Sigmoid colon (tissue), 4 donors: ENCODE data around the genes GLRA2, PIR, CA5B, ZRSR2 and GRPR.

DNA sequence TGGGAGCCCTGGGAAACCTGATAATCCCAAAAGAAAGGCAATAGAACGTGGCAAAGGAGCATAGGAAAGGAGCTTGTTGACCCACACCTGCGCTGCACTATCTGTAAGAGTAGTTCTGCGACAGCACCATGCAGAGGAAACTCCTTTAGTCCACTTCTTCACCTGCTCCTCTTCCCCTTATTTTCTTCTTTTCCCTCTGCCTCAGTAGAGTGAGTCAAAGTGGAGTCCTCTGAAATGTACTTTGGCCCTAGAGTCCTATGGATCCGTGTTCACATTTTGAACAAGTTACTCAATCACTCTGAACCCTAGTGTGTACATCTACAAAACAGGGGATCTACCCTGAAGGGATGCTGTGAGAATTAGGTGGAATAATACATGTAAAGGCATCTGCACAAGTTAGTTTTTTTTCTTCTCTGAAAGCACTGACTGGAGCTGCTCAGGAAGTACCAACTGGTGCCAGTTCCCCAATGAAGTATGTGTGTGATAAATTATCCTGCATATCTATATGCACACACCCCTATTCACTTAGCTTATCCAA lies 118.4 kb upstream of the FAM9C start:
- PRO-cap = no peak
- RAMPAGE, long total RNA, 4 experiments = no peak in any of the 4 experiments

DNA sequence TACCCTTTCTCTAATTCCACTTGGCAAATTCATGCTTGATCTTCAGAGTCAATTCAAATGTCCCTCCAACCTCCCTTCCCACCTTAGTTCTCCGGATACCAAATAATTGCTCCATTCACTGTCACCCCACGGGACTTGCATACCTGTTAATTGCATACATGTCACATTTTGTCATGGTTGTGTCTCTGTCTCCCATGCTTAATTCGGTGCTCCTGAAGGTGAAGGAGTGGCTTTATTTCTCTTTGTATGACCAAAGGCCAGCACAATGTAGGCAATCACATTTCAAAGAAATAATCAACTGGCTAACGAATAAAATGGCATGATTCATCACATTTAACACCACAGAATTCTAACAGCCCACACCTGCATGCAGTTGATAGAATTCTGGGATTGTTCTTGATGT lies 59.3 kb downstream of the ATXN3L start:
- PRO-cap = no peak
- RAMPAGE, long total RNA, 4 experiments = no peak in any of the 4 experiments

DNA sequence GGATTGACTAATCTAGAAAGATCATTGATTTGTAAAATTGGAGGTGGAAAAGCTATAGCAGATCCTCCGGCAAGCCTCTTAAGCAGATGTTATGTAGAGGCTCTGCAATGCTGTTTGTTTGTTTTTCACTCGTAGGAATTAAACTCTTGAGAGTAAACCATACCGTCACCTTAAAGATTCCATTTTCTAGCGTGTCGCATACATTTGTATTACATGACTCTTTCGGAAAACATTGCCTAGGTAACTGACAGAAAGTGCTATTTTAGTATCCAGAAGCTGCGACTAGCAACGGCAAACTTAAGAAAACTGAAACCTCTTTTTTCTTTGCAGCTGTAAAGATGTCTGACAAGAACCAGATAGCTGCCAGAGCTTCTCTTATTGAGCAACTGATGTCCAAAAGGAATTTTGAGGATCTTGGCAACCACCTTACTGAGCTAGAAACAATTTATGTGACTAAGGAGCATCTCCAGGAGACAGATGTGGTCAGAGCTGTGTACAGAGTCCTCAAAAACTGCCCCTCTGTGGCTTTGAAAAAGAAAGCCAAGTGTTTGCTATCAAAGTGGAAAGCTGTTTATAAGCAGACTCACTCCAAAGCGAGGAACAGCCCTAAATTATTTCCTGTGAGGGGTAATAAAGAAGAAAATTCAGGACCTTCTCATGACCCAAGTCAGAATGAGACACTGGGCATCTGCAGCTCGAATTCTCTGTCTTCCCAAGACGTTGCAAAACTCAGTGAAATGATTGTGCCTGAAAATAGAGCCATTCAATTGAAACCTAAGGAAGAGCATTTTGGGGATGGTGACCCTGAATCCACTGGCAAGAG lies 9.4 kb downstream of the TCEANC start:
- PRO-cap = no peak
- RAMPAGE, long total RNA, 4 experiments = no peak in any of the 4 experiments

- PRO-cap = no peak
- RAMPAGE, long total RNA, 4 experiments = no peak in any of the 4 experiments
These were observed 110.5 kb upstream of the GEMIN8 start for GRCh38 chrX:14140203-14140556.

DNA sequence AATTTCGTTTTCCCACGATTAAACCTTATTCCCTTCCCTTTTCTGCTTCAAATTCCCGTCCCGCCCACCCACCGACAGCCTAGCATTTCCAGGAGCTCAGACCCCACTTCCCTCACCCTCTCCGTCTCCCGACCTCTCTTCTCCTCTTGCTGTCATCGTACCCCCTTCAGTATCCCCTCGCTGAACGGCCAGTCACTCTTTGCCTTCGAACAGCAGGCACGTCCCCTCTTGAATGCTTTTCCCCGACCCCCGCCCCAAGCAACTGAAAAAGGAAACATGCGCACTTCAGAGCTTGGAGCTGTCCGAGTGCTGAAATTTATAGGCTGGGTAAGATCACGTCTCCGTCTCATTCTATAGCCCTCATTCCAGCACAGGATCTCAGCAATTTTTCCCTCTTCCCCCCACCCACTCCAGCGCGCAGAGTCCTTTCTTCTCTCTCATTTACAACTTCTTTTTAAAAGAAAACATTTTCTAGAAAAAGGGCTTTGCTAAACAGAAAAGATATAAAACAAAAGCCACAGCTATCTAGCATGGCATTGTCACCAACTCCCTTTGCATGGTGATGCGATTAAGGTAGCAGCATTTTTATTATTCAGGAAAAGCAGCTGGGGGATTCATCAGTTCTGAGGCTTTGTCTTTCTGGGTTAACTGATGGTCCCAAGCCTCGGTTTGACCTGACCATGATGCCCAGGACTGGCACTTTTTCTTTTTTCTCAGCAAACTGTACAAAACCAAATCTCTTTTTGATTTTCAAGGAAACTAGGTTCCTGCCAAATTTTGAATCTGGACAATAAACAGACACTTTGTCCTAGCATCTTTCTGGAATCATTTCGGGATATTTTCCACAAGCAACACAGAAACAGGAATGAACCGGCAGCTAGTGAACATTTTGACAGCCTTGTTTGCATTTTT lies at the start of gene GLRA2:
GLRA2 (plus strand) TSS at position 344 of the 912 bp plus-strand sequence.
- PRO-cap = no peak
- RAMPAGE, long total RNA, 4 experiments = start-site peak on the plus strand in 1 of 4 experiments, centred at position 623 of the sequence, 5 reads per replicate

- PRO-cap = no peak
- RAMPAGE, long total RNA, 4 experiments = no peak in any of the 4 experiments
These were observed 602 bp upstream of the VEGFD start for GRCh38 chrX:15384633-15385397.

GRCh38 chrX:15493021-15494251 lies at the start of gene PIR:
Gene PIR (minus strand): TSS chrX:15493333.
- PRO-cap = no peak
- RAMPAGE, long total RNA, 4 experiments = start-site peak on the minus strand in 4 of 4 experiments, at chrX:15493242-15493335 at its widest, 26 to 424 reads per replicate

DNA sequence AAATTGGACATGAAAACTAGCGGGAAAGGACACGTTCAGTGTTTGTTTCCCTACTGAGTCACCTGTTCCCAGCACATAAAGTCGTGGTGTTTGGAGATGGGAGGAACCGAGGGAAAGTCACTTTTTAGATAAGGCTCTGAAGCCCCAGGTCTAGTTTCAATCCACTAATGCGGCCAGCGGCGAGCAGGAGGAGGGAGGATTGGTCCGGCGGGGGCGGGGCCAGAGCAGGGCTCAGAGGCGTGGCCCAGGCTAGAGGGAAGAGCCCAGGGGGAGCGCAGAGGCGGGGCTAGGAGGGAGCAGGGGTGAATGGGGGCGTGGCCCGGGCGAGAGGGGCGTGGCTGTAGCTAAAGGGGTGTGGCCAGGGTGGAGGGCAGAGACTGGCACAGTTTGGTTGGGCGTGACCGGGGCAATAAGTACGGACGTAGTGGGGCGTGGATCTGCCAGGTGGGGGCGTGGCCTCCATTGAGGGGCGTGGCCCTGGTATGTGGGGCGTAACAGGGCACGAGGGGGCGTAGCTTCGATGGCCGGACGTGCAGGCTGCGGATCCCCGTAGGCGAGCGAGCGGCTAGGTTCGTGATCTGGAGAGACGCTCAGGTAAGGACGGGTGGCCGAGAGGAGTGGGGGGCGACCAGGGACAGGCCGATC lies at the start of gene CA5B:
CA5B (plus strand) TSS at position 512 of the 645 bp plus-strand sequence.
- PRO-cap = unidirectional peak, minus-strand start at position 166 of the sequence; unidirectional peak, plus-strand start at position 520 of the sequence
- RAMPAGE, long total RNA, 4 experiments = start-site peak on the plus strand in 3 of 4 experiments, centred at positions 496 to 547 of the sequence, 18 to 44 reads per replicate

DNA sequence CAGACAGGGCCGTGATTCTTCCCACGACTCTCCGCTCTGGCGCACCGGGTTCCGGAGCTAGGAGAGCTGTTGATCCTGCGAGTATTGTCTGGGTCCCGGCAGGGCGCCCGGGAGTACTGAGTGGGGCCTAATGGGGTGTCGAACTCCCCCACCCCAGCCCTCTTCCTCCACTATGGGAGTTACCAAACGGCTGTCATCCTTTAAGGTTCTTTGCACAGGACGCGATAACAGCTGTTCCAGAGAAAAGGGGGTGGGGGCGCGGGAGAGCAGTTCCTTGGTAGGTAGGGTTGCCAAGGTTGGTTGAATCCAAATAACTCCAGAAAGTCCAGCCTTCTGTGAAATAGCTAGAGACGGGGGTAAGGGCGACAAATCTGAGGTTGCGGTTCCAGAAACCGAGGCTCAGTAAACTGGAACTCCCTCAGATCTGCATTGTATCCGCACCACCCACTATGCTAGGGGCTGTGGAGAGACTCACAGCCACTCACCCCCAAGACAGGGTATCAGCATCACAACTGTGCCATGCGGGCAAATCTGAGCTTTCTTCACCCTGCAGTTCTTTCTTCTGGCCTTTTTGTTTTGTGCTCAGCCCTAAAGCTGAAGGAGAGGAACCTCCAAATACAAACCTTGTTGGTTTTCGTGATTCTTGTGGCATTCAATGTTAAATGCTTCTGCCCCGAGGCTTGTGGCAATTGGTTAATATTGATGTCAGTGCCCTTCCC lies 493 bp downstream of the CA5B start:
- PRO-cap = no peak
- RAMPAGE, long total RNA, 4 experiments = no peak in any of the 4 experiments

- PRO-cap = bidirectional peak, plus-strand start at chrX:15790471, minus-strand start at chrX:15790383
- RAMPAGE, long total RNA, 4 experiments = start-site peak on the plus strand in 3 of 4 experiments, at chrX:15790470-15790550 at its widest, 324 to 1,237 reads per replicate
These were observed at the start of gene ZRSR2 for GRCh38 chrX:15790303-15791412. Gene ZRSR2 (plus strand): TSS chrX:15790484.

GRCh38 chrX:15799654-15800086 lies 9.4 kb downstream of the ZRSR2 start:
- PRO-cap = no peak
- RAMPAGE, long total RNA, 4 experiments = no peak in any of the 4 experiments

DNA sequence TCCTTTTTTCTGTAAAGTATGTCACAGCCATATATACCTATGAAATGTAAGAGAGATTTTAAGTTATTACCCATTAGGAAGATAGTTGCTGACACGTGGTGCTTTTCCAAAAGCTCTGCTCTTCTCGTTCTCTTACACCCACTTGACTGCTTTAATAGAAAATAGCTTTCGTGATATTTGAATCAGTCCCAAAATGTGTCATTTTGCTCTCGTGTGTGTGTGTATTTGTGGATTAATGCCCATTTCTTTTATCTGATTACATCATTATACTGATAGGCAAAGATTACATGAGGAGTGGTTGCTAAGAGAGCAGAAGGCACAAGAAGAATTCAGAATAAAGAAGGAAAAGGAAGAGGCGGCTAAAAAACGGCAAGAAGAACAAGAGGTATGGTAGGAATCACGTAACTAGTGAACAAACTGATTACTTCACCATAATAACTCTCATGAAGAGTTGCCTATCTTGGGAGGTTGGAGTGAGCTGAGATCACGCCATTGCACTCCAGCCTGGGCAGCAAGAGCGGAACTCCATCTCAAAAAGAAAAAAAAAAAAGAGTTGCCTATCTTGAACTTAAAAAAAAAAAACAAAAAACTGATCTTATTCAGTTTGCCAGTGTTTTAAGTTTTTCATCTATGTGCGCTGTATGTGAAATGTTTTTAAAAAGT lies 13.3 kb downstream of the ZRSR2 start:
- PRO-cap = no peak
- RAMPAGE, long total RNA, 4 experiments = no peak in any of the 4 experiments

- PRO-cap = unidirectional peak, plus-strand start at chrX:15853855
- RAMPAGE, long total RNA, 4 experiments = no peak in any of the 4 experiments
These were observed 1.0 kb downstream of the AP1S2 start for GRCh38 chrX:15853478-15854080.

DNA sequence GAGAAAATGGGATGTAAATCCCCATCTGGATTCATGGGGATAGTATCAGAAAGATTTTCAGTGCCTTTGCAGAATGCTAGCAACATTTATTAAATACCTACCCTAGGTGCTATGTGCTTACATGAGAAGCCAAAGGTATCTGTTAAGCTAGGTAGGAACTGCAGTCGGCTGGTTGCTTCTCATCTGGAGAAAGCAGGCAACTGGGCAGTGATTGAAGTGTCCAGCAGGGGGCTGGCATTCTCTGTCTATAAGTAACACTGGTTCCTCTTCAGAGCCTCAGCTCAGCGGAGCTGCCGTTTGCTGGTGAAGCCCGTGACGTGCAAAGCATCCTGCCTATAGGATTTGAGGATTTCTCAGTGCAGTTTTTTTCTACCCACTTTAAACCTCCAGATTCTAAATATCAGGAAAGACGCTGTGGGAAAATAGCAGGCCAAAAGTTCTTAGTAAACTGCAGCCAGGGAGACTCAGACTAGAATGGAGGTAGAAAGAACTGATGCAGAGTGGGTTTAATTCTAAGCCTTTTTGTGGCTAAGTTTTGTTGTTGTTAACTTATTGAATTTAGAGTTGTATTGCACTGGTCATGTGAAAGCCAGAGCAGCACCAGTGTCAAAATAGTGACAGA lies at the start of gene GRPR:
GRPR (plus strand) TSS at position 396 of the 622 bp plus-strand sequence.
- PRO-cap = no peak
- RAMPAGE, long total RNA, 4 experiments = start-site peak on the plus strand in 1 of 4 experiments, centred at position 335 of the sequence, 5 reads per replicate

DNA sequence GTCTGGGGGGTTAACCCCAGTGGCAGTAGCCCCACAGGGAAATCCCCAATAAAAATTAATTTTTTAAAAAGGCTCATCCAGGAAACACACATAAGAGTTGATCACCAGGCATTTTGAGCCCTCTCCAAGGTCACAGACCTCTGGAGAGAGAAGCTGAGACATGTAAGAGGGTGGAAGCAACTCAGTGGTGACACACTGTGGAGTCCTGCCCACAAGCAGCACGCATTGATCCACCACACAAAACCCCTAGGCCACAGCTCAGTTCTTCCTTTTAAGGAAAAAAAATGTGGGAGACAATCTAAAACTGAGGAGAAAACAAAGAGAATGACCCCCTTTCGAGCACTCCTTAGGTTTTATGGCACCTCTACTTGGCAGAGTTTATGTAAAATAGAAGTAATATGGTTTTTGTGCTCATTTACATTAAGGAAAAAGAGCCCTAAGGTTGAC lies 71.7 kb upstream of the S100G start:
- PRO-cap = no peak
- RAMPAGE, long total RNA, 4 experiments = no peak in any of the 4 experiments

DNA sequence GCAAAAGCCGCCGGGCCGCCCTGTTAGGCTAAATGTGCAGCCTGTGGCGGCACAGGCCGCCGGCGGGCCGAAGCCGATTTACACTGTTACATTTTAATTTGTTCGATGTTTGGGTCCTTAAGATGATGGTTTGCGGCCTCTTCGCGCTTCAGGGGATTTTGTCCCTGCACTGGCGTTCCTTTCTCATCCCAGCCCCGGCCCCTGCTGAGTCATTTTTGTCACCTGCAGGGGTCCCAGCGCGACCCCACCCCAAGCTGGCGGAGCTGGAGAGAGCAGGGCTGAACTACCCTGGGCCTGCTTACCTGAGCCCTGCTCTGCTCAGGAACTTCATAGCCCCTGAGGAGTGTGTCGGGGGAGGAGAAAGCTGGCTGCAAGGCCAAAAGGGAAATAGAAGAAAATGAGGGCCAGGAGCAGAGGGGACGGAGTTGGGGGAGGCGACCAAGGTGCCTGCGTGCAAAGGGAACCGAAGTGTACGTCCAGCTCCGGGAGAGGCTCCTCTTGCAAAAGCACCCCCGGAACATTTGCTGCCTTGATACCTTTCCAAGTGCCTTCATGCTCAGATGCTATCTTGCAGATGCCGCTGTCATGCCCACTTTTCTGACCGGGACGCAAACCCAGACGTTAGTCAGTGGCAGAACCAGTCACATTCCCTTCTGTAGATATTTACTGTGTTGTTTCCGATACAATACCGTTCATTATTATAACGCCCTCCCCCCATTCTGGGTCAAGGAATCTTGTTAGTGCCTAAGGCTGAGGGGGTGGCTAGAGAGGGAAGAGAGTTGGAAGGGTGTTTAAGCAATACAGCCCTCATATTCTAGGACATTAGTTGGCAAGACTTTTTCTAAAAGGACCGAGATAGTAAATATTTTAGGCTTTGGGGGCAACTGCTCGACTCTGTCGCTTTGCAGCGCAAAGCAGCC lies 1.1 kb upstream of the RBBP7 start:
- PRO-cap = no peak
- RAMPAGE, long total RNA, 4 experiments = no peak in any of the 4 experiments

DNA sequence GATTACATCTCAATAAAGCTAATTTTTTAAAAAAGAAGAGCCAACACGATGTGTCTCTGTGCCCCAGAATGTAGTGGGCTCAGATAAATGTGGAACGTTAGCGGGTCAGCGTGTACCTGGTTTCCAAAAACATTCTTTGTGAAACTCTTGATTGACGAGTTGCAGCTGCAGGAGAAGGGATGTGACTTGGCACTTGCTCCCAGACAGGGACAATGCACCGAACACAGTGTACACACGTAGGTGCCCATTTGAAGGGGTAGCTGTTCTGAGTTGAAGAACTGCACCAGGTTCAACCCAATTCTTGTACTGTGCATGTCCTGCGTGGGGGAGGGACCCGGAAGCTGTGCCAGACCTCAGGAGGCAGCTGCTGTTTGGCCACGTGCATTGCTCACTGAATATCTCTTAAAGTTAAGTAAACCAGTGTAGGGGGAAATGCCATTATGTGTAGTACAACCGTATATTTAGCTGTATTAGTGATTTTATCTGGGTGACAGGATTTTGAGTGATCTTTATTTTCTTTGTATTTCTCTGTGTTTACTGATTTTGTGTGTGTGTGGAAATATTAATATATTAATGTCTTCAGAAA lies 12.0 kb upstream of the RBBP7 start:
- PRO-cap = no peak
- RAMPAGE, long total RNA, 4 experiments = no peak in any of the 4 experiments

DNA sequence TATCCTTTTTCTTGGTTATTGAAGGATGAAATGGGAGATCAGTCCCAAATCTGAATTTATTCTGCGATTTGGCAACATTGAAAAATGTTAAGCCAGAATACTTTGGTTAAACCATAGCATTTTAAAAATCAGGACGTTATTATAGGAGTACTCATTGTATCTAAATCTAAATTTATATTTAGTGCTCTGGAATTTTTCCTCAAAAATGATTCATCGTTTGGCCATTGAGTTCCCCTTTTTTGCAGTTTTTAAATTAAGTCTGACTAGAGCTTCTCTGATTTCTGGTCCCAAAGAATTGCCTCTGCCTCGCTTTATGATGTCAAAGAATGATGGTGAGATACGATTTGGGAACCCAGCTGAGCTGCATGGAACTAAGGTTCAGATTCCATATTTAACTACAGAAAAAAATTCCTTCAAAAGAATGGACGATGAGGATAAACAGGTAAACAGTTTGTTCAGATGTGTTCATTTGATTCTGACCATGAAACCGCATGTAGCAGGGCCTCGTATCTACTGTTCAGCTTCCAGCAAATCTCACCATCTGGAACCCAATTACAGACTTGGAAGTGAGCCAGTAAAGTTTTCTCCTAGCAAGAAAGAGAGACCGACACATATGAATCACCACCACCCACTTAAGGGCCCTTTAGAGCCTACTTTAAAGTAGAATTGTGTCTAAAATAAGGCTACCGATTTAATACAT lies 75.5 kb downstream of the REPS2 start:
- PRO-cap = no peak
- RAMPAGE, long total RNA, 4 experiments = no peak in any of the 4 experiments

DNA sequence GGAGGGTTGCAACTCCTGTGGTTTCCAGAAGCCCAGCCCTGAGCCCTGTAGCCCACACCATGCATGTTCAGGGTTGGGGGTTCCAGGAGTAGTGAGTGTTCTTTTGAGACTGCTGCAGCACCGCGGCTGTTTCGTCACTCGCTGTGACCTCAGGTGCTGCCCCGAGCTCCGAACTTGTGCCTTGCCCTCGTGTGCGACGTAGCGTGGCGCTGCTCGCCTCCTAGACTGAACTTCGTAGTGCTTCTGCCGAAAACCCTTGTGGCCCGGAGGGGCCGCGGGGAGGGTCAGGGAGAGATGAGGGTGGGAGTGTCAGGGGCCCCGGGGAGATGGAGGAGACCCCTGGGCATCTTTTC lies 1.7 kb downstream of the NHS start:
- PRO-cap = no peak
- RAMPAGE, long total RNA, 4 experiments = no peak in any of the 4 experiments

GRCh38 chrX:17580472-17580800 lies 156.9 kb upstream of the SCML1 start:
- PRO-cap = no peak
- RAMPAGE, long total RNA, 4 experiments = no peak in any of the 4 experiments